HTERT-HM (cell line): ENCODE measurements around a stretch of chr21.

- RRBS = no CpG with 5 or more reads among the region's 20 CpGs
Measured at GRCh38 chr21:5065171-5065866, 5456.1 kb upstream of the TPTE start.

GRCh38 chr21:6121600-6122159 lies 4399.7 kb upstream of the TPTE start:
- RRBS = no CpG with 5 or more reads among the region's 20 CpGs

DNA sequence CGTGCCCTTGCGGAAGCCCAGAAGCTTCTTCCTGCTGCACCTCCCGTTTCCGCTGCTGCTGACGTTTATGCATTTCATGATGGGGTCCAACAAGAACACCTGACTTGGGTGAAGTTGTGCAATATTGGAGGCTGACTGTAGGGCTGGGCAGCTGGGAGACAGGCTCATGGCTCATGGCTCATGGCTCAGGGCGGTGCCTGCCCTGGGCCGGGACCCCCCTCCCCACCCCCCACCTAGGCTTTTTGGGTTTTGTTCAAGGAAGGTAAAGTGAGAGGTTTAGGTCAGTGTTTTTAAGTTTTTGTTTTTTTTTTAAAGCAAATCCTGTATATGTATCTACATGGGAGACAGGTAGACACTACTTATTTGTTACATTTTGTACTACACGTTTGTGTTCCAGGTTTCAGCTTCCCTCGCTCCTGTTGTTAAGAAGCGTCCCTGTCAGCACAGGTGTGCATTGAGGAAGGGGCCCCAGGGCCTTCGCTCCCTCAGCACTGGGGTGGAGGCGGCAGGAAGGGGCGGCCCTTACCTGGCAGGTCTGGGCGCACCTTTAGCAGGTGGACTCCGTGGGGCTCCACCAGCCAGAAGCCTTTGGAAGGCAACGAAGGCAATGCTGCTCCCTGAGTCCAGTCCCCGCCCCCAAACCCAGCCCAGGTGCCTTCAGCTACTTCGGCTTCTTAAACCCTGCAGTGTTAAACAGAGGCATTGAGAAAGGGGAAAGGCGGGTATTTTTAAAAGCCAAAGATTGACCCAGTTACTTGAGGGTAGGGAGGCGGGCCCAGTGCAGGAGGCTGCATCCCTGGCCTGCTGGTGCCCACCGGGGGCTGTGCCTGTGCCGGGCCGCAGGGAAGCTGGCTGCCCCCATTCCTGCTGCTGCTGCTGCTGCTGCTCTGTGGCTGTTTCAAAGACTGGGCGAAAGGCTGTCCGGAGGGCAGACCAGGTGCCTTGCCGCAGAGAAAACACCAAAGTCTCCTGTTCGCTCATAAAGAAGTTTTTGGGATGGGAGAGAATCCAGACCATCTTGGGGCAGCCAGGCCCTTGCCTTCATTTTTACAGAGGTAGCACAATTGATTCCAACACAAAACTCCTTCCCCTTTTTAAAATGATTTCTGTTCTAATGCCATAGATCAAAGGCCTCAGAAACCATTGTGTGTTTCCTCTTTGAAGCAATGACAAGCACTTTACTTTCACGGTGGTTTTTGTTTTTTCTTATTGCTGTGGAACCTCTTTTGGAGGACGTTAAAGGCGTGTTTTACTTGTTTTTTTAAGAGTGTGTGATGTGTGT lies 4398.7 kb upstream of the TPTE start:
- RRBS = no CpG with 5 or more reads among the region's 30 CpGs

DNA sequence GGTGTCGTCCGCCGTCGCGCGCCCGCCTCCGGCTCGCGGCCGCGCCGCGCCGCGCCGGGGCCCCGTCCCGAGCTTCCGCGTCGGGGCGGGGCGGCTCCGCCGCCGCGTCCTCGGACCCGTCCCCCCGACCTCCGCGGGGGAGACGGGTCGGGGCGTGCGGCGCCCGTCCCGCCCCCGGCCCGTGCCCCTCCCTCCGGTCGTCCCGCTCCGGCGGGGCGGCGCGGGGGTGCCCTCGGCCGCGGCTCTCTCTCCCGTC lies 2124.9 kb upstream of the TPTE start:
- RRBS = no CpG with 5 or more reads among the region's 54 CpGs

GRCh38 chr21:8397384-8397817 lies 2124.0 kb upstream of the TPTE start:
- RRBS = no CpG with 5 or more reads among the region's 74 CpGs

DNA sequence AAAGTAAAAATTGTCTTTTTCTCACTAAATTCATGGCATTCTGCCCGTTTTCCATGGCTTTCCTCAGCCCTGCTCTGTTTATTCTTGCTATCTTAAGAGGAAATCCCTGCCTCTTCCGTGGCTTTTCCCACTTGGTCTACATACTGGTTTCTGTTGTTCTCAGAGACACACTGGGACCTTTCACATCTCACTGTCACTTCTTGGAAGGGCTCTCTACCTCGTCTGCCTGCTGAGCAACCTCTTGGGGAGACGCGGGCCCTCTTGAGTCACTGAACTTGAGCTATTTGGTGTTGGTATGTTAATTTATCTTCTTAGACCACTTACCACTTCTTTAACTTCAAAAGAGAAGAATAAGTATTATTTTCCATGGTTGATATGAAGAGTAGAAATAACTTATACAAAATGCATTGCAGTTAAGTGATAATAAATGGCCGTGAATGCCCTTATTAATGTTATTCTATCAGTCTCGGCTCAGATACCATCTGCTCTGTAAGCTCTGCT lies 1671.5 kb upstream of the TPTE start:
- RRBS = no CpG with 5 or more reads among the region's 7 CpGs

DNA sequence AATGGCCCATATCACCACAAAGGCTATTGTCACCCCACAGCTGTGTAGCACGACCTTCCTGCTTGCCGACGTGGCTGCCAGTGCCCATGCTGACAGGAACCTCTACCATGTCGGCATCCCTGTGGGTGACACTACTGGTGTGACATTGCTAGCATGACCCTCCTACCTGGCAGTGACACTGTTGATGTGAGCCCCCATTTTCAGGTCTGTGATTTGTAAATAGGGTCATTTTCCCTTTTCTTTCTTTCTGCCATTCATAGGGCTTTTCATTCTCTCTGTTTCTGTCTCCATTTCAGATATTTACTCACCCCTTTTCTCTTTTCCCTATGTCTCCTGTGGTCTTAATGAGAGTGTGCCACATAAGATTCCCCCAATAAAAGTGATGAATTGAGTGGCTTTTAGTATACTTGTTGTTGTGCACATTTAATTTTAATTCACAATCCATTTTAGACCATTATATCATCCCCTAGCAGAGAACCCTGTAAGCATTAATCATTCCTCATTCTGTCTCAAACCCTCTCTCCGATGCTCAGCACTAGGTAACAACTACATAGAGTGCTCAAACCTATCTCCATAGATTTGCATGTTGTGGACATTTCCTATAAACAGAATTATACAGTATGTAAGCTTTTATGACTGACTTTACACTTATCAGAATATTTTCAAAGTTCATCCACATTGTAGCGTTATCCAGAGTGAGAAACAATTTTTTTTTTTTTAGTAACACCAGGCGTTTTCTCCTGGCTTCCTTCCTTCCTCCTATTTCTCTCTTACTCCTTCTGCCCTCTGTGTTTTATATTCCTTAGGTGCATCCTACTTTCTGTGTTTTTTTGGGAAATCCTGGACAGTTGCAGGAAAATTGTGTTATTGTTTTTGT lies 1528.2 kb upstream of the TPTE start:
- RRBS = no CpG with 5 or more reads among the region's 7 CpGs

- RRBS = no CpG with 5 or more reads among the region's 25 CpGs
Measured at GRCh38 chr21:14064351-14064631, 146.5 kb downstream of the LIPI start.

DNA sequence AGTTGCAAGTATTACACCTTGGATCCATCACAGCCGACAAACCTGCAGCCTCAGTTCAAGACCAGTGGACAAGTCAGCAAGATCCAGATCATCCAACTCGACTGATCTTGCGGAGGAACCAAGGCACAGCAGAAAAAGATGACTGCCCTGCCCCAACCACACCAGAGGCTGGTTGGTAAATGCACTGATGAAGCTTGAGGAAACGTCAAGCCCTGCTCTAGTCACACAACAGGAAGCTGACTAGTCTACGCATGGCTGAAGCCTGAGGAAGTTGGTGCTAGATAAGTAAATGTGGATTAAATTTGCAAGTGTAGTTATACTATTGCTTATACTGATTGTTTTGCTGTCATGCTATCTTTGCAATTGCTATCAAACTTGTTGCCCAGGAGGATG lies 89.1 kb downstream of the LIPI start:
- RRBS = no CpG with 5 or more reads among the region's 5 CpGs

DNA sequence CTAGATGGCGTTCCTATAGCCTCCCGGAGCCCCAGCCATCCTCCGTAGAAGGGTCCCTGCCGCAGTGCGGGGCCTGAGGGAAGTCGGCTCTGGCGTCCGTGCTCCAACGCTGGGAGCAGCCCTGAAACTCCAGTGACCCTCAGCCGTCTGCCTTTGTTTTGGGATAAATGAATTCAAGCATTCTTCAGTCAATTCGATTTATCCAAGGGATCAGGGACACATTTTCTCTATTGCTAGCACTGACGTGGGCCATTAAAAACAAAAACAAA lies 645 bp upstream of the HSPA13 start:
- RRBS = no CpG with 5 or more reads among the region's 12 CpGs

GRCh38 chr21:14383926-14384413 lies 1.0 kb upstream of the HSPA13 start:
- RRBS = no CpG with 5 or more reads among the region's 8 CpGs

DNA sequence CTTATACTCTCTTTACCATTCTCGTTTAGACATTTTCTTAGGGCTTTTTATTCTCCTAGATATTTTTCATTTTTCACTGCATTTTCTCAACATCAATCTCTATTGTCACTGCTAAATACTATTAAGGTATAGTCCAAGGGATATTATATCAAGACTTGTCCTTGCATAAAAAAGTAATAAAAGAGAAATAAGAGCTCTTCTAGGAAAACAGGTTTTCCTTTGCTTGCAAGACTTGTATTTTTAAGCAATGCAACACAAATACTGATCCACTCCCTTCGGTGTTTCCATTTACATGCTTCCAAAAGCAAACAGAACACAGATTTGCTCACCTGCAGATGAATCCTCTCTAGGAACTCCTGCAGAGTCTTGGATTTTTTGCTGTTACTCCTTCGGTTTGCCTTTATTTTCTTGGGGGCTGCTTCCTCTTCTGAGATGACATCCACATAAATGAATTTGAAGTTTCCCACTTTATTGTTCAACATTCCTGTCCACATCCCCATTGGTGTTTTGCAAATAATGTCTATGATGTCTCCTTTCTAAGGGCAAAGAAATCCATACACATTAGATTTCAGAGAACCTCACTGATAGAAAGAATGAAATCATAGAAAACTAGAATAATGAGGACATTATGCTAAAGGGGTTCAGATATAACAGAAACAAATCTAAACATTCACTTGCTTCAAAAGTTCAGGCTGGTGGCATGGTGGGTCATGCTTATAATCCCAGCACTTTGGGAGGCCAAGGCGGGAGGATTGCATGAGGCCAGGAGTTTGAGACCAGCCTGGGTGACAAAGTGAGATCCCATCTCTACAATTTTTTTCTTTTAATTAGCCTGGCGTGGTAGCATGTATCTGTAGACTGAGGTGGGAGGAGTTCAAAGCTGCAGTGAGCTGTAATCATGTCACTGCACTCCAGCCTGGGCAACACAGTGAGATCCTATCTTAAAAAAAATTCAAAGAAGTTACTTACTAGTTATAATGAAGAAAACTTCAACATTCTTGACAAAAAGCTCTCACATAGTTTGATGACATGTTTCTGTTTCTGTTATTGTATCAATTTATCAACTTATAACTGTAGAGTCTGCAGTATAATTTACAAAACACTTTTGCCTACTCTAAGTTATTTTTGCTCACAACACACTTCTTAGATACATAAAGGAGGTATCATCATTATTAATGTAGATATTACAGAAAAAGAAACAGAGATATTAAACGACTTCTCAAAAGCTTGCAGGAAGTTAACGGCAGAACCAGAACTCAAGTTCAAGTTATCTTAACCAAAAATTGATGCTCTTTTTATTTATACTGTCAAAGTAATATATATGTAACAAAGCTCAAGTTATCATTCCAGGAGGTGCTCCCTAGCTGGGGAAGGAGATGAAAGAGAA lies 45.4 kb downstream of the SAMSN1 start:
- RRBS = no CpG with 5 or more reads among the region's 7 CpGs

- RRBS = no CpG with 5 or more reads among the region's 3 CpGs
Measured at GRCh38 chr21:14744424-14744984, 198.4 kb upstream of the SAMSN1 start.

- RRBS = no CpG with 5 or more reads among the region's 1 CpG
Measured at GRCh38 chr21:15036491-15036852, 28.3 kb downstream of the NRIP1 start.

DNA sequence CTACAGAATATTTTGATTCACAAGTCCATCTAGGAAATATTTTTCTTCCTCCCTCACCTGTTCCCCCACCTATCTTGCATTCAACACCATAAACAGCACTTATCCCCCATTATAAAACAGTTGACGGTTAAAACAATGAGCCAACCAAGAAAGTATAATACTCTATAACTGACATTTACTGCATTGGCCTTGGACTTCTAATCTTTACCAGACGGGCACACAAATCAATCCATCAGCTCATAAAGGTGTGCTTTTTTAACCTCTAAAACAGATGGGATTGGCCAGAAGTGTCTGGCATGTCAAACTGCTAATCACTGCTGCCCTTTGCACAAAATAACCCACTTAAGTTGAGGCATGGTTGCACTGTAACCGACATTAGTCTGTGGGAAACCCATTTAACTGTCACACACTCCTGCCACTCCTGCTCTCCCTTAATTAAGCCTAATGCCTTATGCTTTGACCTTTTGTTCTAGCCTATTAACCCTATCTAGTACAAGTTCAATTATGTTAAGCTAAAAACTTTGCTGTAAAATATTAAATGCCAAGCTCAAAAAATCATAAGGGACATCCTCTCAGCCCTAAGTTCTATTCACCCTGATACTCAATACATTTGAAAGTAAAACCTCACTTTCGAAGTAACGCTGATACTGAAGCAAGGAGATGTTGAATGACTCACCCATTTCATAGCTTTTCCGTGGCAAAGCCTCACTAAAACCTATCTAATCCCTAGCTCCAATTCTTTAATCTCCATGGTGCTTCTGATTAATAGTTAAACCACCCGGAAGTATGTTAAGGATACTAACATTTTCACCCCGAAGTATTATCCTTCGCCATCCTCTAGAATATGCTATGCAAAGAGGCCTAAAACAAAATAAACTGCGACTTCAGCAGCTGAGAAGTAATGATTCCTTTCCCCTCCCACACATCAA lies 13.0 kb downstream of the NRIP1 start:
- RRBS = no CpG with 5 or more reads among the region's 10 CpGs

- RRBS = no CpG with 5 or more reads among the region's 3 CpGs
Measured at GRCh38 chr21:15055570-15055926, 9.3 kb downstream of the NRIP1 start.

GRCh38 chr21:15057739-15058862 lies 6.7 kb downstream of the NRIP1 start:
- RRBS = no CpG with 5 or more reads among the region's 6 CpGs

GRCh38 chr21:15063013-15063619 lies 1.7 kb downstream of the NRIP1 start:
- RRBS = no CpG with 5 or more reads among the region's 9 CpGs

GRCh38 chr21:15791401-15791748 lies 61.6 kb downstream of the USP25 start:
- RRBS = no CpG with 5 or more reads among the region's 2 CpGs

DNA sequence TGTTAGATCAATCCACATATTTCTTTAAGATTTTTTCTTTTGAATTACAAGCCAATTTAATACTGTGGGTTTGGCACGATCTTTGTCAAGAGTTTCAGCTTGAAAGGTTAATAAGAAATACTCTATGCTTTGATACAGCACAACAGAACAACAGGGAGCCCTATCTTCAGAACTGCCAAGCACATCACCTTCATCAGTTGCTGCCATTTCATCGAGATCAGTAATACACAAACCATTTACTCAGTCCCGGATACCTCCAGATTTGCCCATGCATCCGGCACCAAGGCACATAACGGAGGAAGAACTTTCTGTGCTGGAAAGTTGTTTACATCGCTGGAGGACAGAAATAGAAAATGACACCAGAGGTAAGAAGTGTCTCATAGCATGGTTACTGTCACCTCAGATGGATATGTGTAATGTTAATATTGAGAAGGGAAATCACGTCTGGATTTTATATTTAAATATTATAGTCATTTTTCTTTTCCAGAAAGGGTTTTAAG lies 97.1 kb downstream of the USP25 start:
- RRBS = no CpG with 5 or more reads among the region's 7 CpGs